Tibial nerve (tissue), 3 donors: ENCODE results near the genes ARID4A and GPR135.

GRCh38 chr14:55065337-55066245, 14.1 kb downstream of the MAPK1IP1L start:
- PRO-cap, result no peak
- RAMPAGE, long total RNA, 3 experiments, result no peak in any of the 3 experiments

GRCh38 chr14:55212541-55212966, 21.2 kb upstream of the DLGAP5 start:
- PRO-cap, result no peak
- RAMPAGE, long total RNA, 3 experiments, result no peak in any of the 3 experiments

DNA sequence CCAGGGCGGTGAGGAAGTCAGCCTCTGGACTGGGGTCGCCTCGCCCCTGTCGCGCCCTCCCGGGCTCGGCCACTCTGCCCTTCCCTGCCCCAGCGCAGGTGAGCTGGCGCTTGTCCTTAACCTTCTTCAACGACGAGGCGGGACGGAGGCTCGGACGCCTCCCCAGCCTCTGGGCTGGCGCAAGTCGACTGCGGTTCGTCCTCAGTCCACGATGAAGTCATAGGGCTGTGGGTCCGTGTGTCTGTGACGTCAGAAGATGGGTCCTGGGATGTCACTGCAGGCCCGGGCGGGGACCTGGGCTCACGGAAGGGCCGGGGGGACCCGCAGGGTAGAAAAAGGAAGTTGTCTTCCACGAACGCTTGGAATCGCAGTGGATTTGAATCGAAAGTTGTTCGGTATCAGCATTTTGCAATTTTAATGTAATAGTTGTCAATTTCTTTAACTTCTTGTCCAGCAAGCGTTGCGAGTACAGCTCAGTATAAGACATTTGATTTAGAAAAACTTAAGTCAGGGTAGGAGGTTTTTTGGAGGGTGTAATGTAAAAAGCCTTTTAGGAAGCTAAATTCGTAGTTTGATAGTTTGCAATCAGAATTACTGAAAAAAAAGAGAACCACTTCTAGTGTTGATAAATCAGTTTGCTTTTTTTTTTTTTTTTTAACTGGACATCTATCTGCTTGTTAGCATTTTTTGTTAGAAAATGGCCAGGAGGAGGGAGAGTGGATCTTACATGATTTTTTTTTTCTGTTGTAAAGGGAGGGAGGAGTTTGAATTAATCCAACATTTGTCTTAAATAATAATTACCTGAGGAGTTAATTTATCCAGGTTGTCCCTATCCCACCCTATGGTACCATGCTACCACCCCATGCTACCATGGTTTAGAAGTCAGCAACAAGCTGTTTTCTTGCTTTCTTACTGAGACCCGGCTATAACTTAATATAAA, 936 bp downstream of the FBXO34 start:
- PRO-cap, result bidirectional peak, plus-strand start at position 279 of the sequence, minus-strand start at position 190 of the sequence
- RAMPAGE, long total RNA, 3 experiments, result no peak in any of the 3 experiments

DNA sequence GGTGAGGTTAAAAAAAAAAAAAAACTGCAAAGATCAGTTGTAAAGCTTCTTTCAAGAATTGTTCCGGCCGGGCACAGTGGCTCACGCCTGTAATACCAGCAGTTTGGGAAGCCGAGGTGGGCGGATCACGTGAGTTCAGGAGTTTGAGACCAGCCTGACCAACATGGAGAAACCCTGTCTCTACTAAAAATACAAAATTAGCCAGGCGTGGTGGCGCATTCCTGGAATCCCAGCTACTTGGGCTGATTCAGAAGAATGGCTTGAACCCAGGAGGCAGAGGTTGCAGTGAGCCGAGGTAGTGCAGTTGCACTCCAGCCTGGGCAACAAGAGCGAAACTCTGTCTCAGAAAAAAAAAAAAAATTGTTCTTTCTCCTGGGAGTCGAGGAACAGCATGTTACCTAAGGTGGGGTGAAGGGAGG, 13.8 kb downstream of the FBXO34 start:
- PRO-cap, result no peak
- RAMPAGE, long total RNA, 3 experiments, result no peak in any of the 3 experiments

- PRO-cap, result no peak
- RAMPAGE, long total RNA, 3 experiments, result no peak in any of the 3 experiments
Observed at GRCh38 chr14:55365681-55366151, 45.9 kb downstream of the ATG14 start.

GRCh38 chr14:55616397-55616680, 36.3 kb downstream of the KTN1 start:
- PRO-cap, result no peak
- RAMPAGE, long total RNA, 3 experiments, result no peak in any of the 3 experiments

GRCh38 chr14:55629760-55630478, 49.9 kb downstream of the KTN1 start:
- PRO-cap, result no peak
- RAMPAGE, long total RNA, 3 experiments, result start-site peak on the plus strand in 1 of 3 experiments, at chr14:55630053-55630094 at its widest, 35 reads per replicate

DNA sequence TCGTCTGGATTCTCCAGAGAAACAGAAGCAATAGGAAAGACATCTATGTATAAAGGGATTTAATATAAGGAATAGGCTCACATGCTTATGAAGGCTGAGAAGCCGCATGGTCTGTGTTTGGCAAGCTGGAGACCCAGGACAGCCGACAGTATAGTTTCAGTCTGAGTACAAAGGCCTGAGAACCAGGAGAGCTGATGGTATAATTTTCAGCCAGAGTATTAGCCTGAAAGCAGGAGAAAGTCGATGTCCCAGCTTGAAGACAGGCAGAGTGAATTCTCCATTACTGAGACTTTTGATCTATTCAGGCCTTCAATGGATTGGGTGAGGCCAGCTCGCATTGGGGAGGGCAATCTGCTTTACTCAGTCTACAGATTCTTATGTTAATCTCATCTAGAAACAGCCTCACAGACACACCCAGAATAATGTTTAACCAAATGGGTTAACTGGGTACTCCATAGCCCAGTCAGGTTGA, 117.9 kb downstream of the KTN1 start:
- PRO-cap, result no peak
- RAMPAGE, long total RNA, 3 experiments, result no peak in any of the 3 experiments

- PRO-cap, result no peak
- RAMPAGE, long total RNA, 3 experiments, result no peak in any of the 3 experiments
Observed at GRCh38 chr14:55780070-55780841, 200.2 kb downstream of the KTN1 start.

DNA sequence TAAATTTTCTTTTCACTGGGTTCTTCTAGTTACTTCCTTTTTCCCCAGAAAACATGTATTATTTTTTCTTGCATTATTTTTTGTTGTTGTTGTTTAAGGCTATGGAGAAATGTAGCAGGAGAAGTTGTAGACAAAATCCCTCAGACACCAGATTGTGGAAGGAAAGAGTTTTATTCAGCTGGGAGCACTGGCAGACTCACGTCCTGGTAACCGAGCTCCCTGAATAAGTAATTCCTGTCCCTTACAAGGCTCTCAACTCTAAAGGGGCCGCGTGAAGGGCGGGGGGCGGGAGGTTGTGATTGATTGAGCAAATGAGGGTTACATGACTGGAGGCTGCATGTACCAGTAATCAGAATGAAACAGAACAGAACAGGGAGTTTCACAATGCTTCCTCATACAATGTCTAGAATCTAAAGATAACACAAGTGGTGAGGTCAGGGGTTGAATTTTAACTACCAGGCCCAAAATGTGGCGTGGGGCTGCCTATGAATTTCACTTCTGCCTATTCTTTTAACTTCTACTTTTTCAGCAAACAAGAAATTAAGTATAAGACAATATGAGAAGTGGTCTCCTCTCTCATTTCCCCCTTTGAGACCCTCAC, 239.5 kb downstream of the KTN1 start:
- PRO-cap, result no peak
- RAMPAGE, long total RNA, 3 experiments, result no peak in any of the 3 experiments

GRCh38 chr14:55957861-55958291, 160.3 kb upstream of the PELI2 start:
- PRO-cap, result no peak
- RAMPAGE, long total RNA, 3 experiments, result start-site peak on the plus strand in 1 of 3 experiments, at chr14:55958013-55958207 at its widest, 5 reads per replicate

DNA sequence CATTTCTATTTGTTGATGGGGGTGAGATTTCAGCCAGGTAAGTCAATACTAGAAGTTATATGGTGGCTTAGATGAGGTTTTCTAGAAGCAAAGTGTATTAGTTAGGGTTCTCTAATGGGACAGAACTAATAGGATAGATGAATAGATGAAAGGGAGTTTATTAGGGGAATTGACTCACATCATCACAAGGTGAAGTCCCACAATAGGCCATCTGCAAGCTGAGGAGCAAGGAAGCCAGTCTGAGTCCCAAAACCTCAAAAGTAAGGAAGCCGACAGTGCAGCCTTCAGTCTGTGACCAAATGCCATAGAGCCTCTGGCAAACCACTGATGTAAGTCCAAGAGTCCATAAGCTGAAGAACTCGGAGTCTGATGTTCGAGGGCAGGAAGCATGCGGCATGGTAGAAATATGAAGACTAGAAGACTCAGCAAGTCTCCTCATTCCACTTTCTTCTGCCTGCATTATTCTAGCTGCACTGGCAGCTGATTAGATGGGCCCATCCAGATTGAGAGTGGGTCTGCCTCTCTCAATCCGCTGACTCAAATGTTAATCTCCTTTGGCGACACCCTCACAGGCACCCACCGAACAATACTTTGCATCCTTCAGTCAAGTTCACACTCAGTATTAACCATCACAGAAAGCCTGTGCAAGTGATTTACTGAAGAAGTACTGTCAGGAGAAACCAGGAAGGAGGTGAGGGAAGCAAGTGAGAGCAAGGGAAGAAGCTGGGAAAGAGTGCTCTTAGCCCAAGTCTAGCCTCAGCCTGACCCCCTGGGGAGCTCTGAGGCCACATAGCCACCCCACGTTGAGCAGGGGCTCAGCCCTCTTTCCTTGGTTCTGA, 132.2 kb downstream of the PELI2 start:
- PRO-cap, result no peak
- RAMPAGE, long total RNA, 3 experiments, result no peak in any of the 3 experiments

GRCh38 chr14:56271514-56272207, 153.4 kb downstream of the PELI2 start:
- PRO-cap, result no peak
- RAMPAGE, long total RNA, 3 experiments, result no peak in any of the 3 experiments

GRCh38 chr14:56297205-56298099, 179.2 kb downstream of the PELI2 start:
- PRO-cap, result no peak
- RAMPAGE, long total RNA, 3 experiments, result no peak in any of the 3 experiments

DNA sequence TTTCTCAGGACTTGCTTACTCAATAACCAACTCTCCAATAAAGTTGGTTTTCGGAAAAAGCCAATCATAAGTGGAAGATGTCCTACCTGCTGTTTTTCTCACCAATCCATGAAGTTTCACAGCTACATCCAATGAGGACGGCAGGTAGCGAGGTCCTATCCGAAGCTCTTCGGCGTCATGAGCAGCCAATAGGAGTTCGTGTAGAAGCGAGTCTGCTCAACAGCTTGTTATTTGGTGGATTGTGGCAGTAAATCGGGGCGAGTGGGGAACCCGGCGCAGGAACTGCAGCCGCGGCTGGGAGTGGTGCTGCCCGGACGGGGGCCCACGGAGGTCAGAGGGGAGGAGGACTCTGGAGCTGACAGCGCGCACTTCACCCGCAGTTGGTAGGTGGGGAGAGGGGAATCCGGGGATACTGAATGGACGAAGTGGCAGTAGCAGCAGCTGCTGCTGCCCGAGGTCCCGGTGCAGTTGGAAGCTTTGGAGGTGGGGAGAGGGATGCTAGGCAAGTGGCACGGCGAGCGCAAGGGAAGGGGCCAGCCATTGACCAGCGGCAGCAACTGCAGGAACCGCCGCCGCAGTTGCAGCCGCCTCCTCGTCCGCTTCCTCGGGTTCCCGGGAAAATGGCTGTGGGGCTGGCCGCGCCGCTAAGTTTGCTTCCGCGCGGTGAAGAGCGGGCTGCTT, at the start of gene ARID4A:
Gene ARID4A (plus strand): TSS at position 238 of the 681 bp plus-strand sequence.
- PRO-cap, result bidirectional peak, plus-strand start at position 260 of the sequence, minus-strand start outside the sequence; unidirectional peak, plus-strand start at position 334 of the sequence
- RAMPAGE, long total RNA, 3 experiments, result start-site peak on the plus strand in 2 of 3 experiments, centred at positions 228 to 264 of the sequence, 35 to 43 reads per replicate

GRCh38 chr14:58318496-58318911, 20.1 kb downstream of the ARID4A start:
- PRO-cap, result no peak
- RAMPAGE, long total RNA, 3 experiments, result start-site peak on the plus strand in 1 of 3 experiments, at chr14:58318540-58318787 at its widest, 9 to 16 reads per replicate

DNA sequence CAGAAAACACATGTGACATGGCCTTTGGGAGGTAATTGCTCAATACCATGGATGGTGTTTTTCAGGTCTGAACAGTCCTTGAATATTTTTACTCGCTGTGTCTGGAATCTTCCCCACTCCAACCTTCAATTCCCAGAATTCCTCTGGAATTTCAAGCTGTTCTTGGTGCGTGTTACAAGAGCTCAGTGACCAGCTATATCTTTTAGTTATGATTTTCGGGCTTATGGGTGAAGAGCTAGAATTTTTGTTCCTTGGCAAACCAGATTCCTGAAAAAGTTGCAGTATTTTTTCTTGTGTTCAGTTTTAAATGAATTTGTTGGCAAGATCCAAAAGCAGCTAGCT, 85.4 kb downstream of the DAAM1 start:
- PRO-cap, result no peak
- RAMPAGE, long total RNA, 3 experiments, result no peak in any of the 3 experiments

GRCh38 chr14:59371581-59372149, 93.5 kb downstream of the GPR135 start:
- PRO-cap, result no peak
- RAMPAGE, long total RNA, 3 experiments, result no peak in any of the 3 experiments

- PRO-cap, result no peak
- RAMPAGE, long total RNA, 3 experiments, result no peak in any of the 3 experiments
Observed at GRCh38 chr14:59464010-59464433, 1.2 kb downstream of the GPR135 start.

- PRO-cap, result bidirectional peak, plus-strand start at chr14:59465323, minus-strand start at chr14:59465165
- RAMPAGE, long total RNA, 3 experiments, result no peak in any of the 3 experiments
Observed at GRCh38 chr14:59464520-59465563, at the start of gene GPR135. GPR135 (minus strand) TSS chr14:59465380.